ENCODE data around the genes STAM and SLC39A12.

- PRO-cap, 2 experiments = peak in 2 of 2 experiments; most common plus-strand start chr10:17644265 (in 2)
Measured at GRCh38 chr10:17644095-17645221, at the start of gene STAM. Gene STAM (plus strand): TSS chr10:17644151.

DNA sequence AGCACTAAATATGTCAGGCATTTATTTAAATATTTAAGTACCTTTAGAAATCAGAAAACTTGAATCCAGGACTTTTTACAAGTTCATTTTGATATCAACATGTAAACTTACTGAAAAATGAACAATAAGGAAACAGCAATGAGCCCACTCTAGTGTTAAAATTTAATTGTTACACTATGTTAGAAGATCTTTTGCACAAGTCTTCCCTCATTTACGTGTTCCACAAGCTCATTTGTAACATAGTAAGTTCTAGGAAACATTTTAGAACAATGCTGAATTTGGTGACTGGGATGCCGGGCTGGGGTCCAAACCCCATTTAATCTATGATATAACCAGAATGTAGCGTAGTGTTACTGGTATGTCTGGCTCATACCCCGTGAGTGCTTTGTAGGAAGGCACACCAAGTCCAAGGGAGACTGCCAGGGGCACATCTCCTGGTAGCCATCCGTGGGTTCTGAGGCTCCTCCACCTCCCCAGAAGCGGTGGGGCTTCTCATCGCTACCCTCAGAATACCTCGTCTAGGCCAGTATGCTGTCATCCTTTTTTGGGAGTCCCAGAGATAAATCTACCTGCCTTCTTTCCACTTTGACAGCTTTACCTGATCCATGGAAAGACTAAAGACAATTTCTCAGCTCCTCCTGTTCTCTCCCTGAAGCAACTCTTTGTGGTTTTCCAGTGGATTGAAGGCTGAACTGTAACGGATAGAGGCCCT is 21.3 kb upstream of the TMEM236 start:
- PRO-cap, 2 experiments = no peak in any of the 2 experiments

GRCh38 chr10:17836827-17837379 is 27.8 kb downstream of the MRC1 start:
- PRO-cap, 2 experiments = no peak in any of the 2 experiments

DNA sequence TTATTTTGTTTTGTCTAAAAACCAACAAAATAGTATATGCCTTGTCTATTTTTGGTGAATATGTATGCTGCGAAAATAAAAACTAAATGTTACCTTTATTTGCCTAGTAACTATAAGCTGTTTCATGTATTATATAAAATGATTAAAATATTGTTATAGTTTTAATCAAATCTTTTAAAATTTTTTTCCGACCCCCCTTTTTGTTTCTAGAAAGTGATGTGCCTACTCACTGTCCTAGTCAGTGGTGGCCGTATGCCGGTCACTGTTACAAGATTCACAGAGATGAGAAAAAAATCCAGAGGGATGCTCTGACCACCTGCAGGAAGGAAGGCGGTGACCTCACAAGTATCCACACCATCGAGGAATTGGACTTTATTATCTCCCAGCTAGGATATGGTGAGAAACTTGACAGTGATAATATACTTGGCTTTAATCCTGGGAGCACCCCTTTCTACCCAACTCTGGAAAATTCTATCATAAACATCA is 40.3 kb downstream of the MRC1 start:
- PRO-cap, 2 experiments = no peak in any of the 2 experiments

GRCh38 chr10:17891373-17892040 is 60.2 kb upstream of the SLC39A12 start:
- PRO-cap, 2 experiments = no peak in any of the 2 experiments

DNA sequence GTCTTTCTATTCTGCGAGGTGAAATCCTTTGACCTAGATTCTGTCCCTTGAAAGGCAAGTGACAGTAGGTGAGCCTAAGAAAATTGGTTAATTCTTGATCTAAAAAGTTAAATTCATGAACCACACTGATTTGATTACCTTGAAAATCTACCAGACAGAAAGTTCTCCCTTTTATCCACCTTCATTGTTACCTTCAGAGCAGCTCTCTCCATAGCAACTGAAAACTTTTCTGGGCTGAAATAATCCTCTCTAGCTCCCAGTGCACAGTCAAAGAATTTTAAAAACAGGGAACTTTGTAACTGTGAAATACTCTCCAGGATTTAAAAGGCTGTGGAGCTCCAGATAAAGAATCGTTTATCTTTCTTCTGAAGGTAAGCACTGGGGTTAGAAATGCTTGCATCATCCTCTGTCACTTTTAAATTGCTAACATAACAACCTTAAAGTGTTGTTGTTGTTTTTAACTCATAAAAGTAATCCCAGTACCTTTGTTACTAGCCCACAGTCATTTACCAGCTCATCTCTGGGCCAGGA is at the start of gene SLC39A12:
Gene SLC39A12 (plus strand): TSS at position 264 of the 531 bp plus-strand sequence.
- PRO-cap, 2 experiments = no peak in any of the 2 experiments

- PRO-cap, 2 experiments = no peak in any of the 2 experiments
Measured at GRCh38 chr10:18142200-18142622, 2.0 kb downstream of the CACNB2 start.

DNA sequence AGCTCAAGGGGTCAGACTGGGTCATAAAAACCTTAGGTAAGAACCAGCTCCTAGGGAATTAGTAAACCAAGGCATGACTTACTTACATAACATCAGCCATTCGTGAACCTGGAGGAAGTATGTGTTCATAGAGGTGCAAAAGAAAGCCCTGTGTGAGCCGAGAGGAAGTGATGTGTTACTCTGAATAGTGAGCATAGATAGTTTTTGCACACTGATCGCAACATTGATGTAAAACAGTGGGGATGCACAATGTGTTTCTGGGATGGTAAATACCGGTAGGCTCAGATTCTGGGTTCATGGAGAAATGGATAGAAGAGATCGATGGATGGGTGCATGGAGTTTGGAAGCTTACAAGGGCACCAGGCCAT is 22.4 kb downstream of the CACNB2 start:
- PRO-cap, 2 experiments = no peak in any of the 2 experiments

DNA sequence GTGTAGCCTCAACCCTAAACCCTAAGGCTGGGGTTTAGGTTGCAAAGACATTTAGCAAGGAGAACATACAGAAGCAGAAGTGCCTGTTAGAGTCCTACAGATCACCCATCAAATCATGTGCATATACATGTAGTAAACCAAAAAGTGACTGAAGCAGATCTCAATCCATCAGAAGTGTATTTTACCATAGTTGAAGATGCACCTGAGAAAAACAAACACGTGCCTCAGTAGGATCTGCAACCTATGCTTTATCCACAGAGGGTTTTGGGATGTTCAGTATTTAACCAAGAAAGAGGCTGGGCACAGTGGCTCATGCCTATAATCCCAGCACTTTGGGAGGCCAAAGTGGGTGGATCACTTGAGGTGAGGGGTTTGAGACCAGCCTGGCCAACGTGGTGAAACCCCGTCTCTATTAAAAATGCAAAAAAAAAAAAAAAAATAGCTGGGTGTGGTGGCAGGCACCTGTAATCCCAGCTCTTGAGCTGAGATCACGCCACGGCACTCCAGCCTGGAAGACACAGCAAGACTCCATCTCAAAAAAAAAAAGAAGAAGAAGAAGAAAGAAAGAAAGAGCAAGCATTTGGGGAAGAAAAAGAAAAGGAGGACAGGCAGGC is 36.9 kb downstream of the CACNB2 start:
- PRO-cap, 2 experiments = no peak in any of the 2 experiments

DNA sequence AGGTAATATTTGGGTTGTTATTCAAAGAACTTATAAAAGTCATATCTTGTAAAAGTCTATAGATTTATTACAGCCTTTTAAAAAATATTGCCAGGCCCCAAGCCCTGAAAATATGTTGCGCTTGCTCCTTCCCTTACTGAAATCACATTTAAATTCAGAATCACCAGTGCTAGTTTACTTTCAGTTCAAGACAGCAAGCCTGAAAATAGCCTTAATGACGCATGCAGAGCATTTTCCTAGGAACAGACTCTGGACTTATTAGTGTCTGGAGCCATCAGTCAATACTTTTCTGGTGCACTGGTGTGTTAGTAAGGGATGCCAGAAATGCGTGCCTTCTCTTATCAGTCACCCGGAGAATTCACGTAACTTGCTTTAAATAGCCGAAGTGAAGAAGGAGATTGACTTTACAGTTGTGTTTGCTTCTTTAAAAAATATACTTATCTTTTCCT is 178.0 kb downstream of the NSUN6 start:
- PRO-cap, 2 experiments = peak in 1 of 2 experiments; most common minus-strand start position 144 of the sequence (in 1)

GRCh38 chr10:19931434-19931952 is 115.3 kb downstream of the PLXDC2 start:
- PRO-cap, 2 experiments = no peak in any of the 2 experiments

GRCh38 chr10:20177262-20177536 is 361.0 kb downstream of the PLXDC2 start:
- PRO-cap, 2 experiments = no peak in any of the 2 experiments

GRCh38 chr10:20891809-20892525 is 5.1 kb downstream of the NEBL start:
- PRO-cap, 2 experiments = no peak in any of the 2 experiments

GRCh38 chr10:20995820-20996308 is 98.8 kb upstream of the NEBL start:
- PRO-cap, 2 experiments = no peak in any of the 2 experiments

DNA sequence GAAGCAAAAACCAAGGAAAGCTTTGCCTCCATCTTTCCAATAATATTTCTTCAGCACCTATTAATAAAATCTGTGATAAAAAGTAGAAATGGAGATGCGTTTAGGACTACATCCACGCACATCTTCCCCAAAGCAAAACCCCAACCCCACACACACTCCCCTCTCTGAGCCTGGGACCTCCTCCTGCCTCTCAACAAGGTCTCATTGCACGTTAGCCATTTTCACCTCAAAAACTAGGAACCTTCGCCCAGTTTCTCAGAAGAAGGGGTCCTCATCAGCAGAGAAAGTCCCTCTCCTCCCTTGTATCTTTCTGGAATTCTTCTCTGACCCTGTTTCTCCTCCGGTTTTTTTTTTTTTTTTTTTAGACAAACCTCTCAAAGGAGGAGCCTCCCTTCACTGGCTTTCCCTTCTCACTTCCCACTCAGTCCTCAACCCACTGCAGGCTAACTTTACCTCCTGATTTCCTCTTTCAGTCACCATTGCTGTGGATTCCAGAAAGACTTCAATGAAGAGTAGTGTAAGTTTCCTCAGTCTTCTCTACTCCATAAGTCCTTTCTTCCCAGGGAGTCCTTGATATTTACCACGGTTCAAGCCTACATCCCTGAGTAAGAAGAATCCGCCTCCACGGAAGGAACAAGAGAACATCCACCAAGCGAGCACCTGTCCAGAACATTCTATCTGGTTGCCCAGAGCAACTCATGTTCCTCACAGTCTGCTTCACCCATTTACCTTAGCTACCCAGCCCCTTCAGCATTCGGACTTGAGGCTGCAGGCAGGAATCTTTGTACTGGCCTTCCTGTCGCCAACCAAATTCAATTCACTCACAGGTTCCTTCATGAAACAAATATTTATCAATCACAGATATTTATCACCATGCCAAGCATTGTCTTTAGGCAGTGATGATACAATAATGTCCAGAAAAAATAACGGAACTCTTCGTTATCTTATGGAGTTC is 250.2 kb upstream of the NEBL start:
- PRO-cap, 2 experiments = no peak in any of the 2 experiments

- PRO-cap, 2 experiments = no peak in any of the 2 experiments
Measured at GRCh38 chr10:21159194-21159702, 262.1 kb upstream of the NEBL start.

DNA sequence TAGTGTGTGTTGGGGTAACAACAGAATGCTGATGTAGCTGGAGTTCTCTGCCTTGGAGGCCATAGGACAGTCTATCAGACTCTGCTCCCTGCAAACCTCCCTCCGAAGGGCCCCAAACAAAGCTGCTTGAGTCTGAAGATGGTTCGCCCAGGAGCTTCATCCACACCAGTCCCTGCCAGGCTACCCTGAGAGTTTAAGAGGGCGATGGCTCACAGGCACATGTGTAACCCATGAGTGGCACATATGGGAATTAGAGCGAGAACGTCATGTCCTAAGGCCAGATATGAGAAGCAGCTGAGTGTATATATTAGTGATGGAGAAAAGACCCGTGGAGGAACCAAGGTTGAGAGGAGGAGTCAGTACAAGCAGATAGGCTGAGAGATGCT is 270.5 kb downstream of the SKIDA1 start:
- PRO-cap, 2 experiments = no peak in any of the 2 experiments

GRCh38 chr10:21463920-21464598 is 61.4 kb downstream of the SKIDA1 start:
- PRO-cap, 2 experiments = no peak in any of the 2 experiments

DNA sequence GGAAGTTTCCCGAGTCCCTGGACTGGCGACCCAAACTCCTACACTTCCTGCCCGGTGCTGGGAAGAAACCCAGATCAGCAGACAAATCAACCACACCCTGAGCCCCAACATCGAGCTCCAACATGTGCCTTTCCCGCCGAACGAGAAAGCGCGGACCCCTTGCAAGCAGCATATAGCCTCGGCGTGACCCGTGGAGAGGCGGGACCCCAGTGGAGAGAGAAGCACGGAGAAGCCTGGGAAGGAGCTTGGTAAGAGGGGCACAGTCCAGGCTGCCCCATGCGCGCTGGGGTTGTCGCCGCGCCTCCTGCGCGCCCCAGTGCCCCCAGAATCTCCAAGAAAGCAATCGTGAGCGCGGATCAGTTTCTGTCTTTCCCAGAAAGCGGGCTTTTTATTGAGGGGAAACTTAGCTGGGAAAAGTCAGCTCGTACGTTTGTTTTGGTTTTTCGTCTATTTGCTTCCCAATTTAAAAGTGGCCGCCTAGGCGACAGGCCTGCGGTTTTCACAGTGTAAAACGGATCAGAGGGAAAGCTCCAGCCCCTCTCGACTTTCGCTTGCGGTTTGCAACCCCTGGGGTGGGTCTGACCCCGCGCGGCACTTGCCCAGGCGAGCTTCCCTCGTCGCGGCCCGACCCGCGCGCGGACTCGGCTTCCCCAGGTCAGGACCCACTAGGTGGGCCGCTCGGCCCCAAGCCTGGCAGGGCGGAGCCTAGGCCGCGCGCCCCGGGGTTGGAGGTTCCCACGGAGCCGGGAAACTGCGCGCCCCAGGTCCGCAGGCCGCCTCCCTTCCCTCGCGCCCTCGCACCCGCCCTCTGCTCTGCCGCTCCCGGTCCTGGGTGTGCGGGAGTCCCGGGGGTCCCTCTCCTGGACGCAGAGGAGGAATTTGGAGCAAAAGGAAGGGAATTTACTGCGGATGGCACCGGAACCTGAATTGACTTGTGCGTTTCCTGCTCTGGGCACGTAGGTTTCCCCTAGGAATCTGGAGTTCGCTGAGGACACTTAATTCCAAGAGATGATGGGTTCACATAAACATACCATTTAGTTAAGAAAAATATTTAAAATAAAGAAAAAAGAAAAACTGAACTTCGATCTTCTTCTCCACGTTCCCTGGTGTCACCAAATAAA is 31.0 kb downstream of the SKIDA1 start:
- PRO-cap, 2 experiments = peak in 2 of 2 experiments; most common minus-strand start position 814 of the sequence (in 2)

DNA sequence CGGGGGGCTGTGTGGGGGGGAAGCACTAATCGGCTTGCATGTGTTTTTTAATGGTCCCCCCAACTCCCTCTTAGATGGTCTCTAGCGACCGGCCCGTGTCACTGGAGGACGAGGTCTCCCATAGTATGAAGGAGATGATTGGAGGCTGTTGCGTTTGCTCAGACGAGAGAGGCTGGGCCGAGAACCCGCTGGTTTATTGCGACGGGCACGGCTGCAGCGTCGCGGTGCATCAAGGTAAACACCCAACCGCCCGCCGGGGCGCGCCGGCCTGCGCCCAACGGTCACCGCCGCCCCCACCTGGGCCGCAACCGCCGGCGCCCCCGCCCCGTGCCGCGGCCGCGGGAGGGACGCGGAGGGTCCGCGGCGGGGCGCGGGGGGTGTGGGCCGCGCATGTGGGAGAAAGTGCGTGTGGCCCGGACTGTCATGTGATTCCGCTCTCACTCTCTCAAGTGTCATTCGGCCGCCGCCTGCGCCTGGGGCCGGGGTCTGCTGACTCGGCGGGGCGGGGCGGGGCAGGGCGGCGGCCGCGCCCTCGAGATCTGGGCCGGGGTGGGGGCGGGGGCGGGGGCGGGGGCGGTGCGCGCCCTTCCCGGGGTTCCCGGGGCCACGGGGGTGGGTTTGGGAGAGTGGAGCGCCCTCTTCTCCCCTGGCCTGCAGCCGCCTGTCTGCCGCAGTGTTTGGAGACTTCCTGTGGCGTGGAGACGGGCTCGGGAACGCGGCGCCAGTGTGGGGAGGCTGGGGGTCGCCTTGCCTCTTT is 717 bp downstream of the MLLT10 start:
- PRO-cap, 2 experiments = peak in 2 of 2 experiments; most common plus-strand start position 161 of the sequence (in 1); most common minus-strand start position 127 of the sequence (in 1)